Metastatic Breast Carcinoma in the Ovary (tissue), 3 donors: ENCODE results near the genes CYP3A7 and CYP3A43.

- PRO-cap, 3 experiments = no peak in any of the 3 experiments
Measured at GRCh38 chr7:98371138-98371829, 29.6 kb downstream of the BAIAP2L1 start.

- PRO-cap, 3 experiments = no peak in any of the 3 experiments
Measured at GRCh38 chr7:98642053-98642752, 25.1 kb downstream of the NPTX2 start.

- PRO-cap, 3 experiments = no peak in any of the 3 experiments
Measured at GRCh38 chr7:99035280-99036510, 108.2 kb downstream of the SMURF1 start.

- PRO-cap, 3 experiments = no peak in any of the 3 experiments
Measured at GRCh38 chr7:99138678-99139537, 5.0 kb downstream of the SMURF1 start.

DNA sequence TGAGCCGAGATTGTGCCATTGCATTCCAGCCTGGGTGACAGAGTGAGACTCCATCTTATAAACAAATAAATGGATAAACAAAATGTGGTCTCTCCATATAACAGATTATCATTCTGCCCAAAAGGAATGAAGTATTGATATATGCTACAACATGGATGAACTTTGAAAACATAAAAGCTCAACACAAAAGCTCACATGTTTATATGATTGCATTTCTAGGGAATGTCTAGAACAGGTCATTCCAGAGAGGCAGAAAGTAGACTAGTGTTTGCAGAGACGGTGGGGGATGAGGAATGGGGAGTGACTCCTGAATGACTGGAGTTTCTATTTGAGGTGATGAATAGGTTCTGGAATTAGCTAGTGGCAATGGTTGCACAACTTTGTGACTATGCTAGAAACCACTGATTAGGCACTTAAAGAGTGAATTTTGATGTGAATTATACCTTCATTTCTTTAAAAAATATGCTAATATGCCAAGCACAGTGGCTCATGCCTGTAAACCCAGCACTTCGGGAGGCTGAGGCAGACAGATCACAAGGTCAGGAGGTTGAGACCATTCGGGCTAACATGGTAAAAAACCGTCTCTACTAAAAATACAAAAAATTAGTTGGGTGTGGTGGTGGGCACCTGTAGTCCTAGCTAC, 6.9 kb downstream of the KPNA7 start:
- PRO-cap, 3 experiments = no peak in any of the 3 experiments

- PRO-cap, 3 experiments = no peak in any of the 3 experiments
Measured at GRCh38 chr7:99330368-99330933, 4.8 kb downstream of the ARPC1A start.

DNA sequence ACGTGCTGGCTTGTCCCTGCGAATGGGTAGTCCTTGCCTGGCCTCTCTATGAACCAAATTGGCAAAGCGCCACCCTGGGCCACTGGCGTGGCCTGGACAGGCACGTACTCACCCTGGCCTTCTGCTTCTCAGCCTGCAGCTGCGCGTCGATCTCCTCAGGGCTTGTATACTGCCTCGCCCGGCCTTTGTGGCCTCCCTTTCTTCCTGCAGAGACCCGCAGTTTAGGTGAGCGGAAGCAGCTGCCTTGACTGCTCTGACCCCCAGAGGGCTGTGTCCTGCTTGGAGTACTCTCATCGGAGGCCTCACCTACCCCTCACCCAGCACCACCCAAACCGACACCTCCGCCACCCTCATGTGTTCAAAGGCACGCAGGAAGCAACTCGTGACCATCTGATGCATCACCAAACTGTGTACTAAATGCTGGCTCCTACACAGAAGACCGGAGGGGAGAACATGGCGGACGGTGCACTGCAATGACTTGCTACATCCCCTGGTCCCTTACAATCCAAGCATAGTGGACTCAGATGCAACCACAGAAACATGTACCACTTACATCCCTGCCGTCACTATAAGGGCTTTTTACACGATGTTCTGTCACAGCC, 3.5 kb downstream of the PDAP1 start:
- PRO-cap, 3 experiments = no peak in any of the 3 experiments

GRCh38 chr7:99486912-99487578, 13.0 kb downstream of the ZNF394 start:
- PRO-cap, 3 experiments = no peak in any of the 3 experiments

GRCh38 chr7:99490592-99491634, 9.2 kb downstream of the ZNF394 start:
- PRO-cap, 3 experiments = no peak in any of the 3 experiments

DNA sequence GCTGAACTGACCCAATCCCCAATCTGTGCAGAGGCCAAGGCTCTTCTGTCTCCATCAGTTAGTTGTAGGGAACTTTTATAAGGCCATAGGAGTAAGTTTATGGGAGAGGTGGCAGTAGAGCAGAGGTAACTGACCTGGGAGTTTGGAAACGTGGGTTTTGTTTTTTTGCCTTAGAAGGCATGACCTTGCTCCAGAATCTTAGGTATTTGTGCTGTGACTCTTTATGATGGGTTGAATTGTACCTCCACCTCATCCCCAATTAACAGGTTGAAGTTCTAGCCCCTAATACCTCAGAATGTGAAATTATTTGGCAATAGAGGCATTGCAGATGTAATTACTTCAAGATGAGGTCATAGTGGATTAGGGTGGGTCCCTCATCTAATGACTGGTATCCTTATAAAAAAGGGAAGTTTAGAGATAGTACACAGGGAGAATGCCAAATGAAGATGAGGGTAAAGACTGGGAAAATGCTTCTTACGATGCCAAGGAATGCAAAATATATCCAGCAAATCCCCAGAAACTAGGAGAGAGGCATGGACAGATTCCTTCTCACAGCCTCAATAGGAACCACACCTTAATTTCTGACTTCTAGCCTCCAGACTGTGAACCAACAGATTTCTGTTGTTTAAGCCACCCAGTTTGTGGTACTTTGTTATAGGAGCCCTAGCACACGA, 3.0 kb upstream of the FAM200A start:
- PRO-cap, 3 experiments = no peak in any of the 3 experiments

DNA sequence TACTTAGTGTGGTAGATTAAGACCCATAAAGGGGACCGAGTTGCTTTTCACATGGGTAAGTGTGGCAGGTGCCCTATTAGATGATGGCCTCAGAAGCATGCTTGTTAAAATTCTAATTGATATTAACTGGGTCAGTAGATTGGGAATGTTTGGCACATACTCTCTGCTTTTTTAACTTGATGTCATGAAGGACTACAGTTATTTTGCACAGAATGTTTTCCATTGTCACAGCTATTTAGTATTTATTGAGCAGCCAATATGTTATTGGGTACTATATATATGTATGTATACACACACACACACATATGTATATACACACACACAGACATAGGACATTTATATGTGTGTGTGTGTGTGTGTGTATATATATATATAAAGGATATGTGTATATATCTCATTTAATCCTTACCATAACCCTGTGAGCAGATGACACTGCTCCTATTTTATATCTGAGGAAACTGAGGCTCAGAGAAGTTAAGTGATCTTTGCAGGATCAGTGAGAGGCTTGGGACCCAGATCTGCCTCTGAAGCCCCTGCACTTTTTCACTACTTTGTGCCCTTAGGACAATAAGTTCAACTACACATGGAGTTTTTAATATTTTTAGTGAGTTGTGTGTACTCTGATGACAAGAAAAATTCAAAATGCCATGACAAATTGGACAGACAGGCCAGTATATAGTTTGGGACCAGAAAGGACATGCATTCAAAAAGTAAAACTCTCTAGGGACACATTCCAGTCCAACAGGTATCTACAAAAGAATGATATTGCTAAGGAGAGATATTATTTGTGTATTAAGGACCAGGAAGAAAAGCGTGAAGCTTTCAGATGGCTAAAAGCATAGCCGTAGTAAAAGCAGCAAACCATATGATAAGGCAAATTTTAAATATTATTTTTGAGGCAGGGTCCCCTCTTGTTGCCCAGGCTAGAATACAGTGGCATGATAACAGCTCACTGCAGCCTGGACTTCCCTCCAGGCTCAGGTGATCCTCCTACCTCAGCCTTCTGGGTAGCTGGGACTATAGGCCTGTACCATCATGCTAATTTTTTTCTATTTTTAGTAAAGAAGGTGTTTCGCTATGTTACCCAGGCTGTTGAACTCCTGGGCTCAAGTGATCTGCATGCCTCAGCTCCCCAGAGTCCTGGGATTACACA, 7.6 kb downstream of the ZNF655 start:
- PRO-cap, 3 experiments = no peak in any of the 3 experiments

GRCh38 chr7:99720331-99720801, 14.6 kb downstream of the CYP3A7 start:
- PRO-cap, 3 experiments = no peak in any of the 3 experiments

DNA sequence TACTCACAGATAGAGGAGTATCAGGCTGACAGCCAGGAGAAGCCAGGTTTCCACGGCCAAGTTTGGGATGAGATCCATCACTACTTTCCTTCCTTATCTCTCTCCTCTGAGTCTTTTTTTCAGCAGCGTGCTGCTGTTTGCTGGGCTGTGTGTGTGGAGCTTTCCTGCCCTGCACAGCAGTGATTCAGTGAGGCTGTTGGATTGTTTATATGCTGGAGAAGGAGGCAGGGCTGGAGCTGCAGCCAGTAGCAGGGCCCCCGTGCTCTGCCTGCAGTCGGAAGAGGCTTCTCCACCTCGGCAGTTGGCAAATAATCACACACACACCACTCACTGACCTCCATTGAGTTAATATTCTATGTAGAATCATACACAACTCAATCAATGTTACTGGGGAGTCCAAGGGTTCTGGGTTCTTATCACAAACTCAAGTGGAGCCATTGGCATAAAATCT, at the start of gene CYP3A7:
CYP3A7 (minus strand) TSS at position 181 of the 451 bp plus-strand sequence.
- PRO-cap, 3 experiments = no peak in any of the 3 experiments

DNA sequence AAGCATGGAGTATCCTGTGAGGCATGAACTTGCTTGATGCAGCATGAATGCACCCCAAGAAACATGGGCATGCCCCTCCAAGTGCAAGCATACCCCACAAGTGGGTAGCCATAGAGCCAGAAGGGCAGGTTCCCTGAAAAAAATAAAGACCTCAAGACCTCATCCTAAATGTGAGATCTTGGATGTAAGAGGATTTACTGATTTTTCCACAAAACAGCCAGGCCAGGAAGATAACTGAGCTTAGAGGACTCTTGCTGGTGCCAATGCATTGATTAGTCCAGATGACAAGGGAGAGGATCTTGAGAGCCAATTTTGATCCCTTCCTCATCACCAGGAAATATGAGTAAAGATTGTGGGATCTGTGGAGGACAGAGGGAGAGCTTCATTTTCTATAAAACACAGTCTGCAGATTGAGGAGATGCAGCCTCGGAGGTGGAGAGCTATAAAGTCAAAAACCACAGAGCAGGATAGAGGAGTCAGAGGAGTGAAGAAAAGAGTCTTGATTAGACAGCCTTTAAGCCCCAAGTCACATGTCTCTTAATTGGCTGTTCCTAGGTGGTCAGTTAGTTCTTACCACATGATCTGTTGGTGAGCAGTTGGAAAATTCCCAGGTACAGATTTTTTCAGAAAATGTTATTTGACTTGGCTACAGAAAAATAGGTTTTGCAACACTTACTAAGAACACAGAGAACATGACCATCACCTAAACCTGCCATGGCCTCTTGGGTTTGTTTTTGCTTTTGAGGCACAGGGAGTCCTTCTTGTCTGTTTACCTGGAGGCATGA, 921 bp upstream of the CYP3A43 start:
- PRO-cap, 3 experiments = no peak in any of the 3 experiments

DNA sequence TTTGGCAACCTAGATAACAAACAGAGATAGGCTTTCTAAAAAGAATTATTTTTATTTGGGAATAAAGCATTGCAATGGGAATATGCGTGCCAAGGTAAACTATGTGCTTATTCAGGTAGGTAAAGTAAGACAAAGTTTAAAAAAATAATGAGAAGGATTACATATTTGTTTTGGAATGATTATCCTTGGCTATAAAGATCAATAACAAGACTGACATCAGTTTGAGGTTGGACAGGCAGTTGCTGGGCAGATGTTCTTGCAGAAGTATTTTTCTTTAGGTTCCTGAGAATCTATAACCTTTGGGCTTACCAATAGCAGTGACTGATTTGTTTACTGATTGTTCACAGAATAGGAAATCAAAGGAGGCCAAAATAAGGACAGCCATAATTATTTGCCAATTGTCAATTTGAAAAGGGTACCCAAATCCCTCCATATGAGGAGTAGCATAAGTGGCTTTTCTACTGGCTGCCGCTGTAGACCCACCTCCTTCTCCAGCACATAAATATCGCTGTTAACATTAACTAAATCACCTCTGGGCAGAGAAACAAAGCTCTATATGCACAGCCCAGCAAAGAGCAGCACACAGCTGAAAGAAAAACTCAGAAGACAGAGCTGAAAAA, at the start of gene CYP3A43:
CYP3A43 (plus strand) TSS at position 529 of the 620 bp plus-strand sequence.
- PRO-cap, 3 experiments = no peak in any of the 3 experiments

GRCh38 chr7:100023272-100024001, 8.0 kb downstream of the ZKSCAN1 start:
- PRO-cap, 3 experiments = no peak in any of the 3 experiments

DNA sequence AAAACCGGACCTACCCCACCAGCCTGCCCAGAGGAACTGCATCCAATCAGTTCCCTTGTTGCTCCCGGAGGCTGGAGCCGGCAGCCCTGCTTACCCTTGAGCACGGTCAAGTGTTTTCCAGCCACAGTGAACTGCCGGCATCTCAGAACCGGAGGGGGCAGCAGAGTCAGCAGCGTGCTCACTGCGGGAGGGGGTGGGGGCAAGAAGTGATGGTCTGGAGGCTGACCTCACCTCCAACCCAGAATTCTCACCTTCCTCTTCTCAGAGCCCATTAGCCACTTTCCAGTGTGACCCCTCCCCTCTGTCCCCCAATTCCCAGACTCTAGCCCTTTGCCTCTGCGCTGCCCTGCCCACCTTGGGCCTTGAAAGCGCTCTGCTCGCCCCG, 1.3 kb downstream of the TRAPPC14 start:
- PRO-cap, 3 experiments = no peak in any of the 3 experiments

DNA sequence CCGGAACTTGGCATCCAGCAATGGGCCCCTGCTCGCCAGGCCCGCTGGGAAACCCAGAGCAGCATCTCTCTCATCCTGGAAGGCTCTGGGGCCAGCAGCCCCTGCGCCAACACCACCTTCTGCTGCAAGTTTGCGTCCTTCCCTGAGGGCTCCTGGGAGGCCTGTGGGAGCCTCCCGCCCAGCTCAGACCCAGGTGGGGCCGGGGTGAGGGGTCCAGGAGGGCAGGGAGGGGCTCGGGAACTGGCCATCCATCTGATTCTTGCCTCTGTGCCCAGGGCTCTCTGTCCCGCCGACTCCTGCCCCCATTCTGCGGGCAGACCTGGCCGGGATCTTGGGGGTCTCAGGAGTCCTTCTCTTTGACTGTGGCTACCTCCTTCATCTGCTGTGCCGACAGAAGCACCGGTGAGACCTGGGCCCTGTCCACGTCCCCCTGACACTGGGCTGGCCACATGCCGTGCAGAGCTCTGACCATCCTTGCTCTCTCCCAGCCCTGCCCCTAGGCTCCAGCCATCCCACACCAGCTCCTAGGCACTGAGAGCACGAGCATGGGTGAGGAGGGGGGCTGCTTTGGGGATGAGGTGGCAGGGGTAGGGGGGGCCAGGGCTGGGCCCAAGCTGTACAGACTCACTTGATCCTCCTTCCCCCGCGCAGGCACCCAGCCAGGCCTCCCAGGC, 5.1 kb upstream of the PILRB start:
- PRO-cap, 3 experiments = no peak in any of the 3 experiments

GRCh38 chr7:100362714-100363265, 4.9 kb downstream of the PILRB start:
- PRO-cap, 3 experiments = no peak in any of the 3 experiments

GRCh38 chr7:100373747-100374542, 658 bp downstream of the PILRA start:
- PRO-cap, 3 experiments = no peak in any of the 3 experiments